ENCODE data around the gene SKAP1.

GRCh38 chr17:47941882-47942316, 528 bp downstream of the PNPO start:
- RRBS = 2% methylated on average over 4 of the region's 11 CpGs

DNA sequence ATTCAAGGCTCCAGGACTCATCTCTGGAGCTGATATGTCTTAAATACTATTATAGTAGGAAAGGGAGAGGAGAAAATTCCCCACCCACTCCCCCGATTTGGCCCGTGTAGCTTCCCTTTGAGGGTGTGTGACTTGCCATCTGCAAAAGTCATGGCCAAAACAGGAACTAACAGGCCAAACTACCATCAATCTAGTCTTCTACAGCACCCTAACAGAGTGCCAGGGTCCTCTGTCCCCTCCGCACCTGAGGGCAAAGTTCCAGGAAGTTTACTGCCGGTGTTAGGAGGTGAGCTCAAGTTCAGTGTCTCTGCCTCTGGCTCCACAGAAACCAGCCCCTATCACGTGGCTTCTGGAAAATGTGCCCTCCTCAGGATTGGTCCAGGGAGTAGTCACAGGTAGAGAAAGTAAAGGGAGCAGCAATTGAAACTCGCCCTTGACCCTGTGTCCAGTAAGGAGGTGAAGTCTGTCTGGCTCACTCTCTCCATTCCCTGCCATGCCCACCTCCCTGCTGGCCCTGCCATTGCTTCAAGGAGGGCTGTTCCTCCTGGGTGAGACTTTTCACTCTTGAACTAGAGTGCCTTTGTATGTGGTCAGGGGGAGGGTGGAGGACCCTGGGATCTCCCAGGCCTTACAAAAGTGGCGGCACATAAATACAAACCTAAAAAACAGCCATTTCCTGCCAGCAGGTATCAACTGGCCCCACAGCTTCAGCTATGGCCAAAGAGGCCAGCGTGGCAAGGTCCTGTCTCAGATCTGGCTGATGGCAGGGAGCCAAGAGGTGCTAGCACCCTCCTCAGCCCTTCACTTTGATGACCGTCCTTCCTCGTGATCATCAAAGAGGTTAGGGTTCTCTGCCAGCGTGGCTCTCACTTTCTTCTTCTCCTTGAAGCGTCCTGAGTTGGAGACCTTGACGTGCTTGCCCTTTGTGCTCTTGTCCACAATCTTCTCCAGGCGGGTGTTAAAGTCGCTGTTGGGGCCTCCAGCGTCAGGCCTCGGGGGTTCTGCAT, 5.3 kb downstream of the PRR15L start:
- RRBS = no CpG with 5 or more reads among the region's 17 CpGs

- RRBS = no CpG with 5 or more reads among the region's 8 CpGs
Measured at GRCh38 chr17:47955229-47956254, 2.1 kb downstream of the PRR15L start.

DNA sequence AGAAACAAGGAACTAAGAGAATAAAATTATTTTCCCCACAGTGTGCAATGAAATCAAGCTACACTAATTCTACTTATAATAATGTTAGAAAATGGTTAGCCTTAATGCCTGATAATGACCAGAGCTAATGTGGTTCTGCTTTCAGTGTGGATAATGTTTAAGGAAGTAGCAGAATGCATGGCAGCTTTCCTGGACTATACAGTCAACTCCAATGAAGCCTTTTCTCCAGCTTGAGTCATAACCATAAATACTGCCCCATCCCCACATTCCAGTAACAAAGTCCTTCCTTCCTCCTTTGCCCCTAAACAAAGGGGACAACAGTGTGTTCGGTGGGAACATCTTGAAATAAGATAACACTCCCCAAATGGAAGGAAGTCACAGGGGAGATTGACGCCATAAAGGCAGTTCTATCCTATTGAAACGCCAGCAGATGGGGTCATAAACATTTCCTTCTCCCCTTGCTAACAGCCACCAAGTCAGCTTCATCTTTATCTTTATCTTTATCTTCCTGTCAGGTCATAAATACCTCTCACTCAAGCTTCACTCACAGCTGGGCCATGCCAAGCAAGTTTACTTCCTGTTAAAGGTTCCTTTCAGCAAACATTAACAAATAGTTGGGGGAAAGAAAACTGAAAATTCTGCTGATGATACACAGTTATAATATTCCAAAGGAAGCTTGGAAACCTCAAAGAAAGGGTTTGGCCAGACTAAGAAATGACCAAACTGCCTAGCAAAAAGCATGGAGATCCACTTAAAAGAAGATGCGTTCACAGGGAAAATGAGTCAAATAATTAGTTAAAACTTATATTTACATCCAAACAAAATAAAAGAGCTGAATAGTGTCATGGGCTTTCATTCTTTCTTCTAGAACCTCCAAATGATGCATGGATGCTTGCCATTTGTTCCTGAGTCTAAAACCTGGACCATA, 136.7 kb downstream of the SNX11 start:
- RRBS = no CpG with 5 or more reads among the region's 4 CpGs

DNA sequence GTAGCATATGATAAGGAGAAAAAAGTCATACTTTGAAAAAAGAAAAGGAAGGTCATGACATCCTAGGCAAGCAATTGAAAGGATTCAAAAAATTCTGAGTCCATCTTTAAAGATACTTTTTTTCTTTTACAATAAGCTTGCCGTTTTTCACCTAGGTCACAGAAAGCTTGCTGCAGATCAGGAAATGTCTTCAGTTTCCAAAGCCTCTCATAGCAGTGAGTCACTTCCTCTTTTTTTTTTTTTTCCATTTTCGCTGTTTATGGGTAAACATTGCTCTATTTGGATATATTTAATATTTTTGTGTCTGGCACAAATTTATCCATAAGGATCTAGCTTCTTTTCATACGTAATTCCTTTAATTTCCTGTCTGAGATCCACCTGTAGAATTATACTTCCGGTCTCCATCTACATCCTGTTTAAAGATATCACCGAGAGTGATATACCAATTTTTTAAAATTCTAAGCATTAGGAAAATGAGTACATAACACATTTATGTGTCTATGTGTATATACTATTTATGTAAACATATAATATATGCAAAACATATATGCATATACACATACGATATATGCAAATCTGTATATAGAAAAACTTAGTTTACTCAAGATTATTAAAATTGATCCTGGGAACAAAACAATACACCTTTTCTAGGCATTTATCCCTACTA, 134.5 kb downstream of the SKAP1 start:
- RRBS = no CpG with 5 or more reads among the region's 6 CpGs

DNA sequence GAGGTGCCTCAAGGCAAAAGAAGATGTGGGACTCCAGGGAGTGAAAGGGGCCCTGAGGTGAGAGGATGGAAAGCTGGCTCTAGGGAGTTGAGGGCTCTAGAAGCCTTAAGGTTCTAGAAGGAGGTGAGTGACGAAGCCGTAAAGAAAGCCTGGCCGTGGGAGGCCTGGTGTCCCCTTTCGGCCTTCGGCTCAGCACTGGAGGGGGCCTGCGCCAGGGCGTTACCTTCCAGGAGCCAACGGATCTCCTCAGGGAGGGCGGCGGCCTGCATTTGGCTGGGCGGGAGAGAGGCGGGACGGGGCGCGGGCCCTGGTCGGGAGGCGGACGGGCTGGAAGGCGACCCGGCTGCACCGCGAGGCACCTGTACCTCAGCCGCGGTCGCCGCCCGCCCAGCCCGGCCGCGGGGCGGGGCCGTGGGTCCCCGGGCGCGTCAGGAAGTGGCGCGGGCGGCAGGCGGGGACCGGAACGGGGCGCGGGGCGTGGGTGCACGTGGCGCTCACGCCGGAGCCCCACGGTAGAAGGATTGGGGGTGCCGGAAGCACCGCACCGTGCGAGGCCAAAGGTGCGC, at the start of gene SKAP1:
Gene SKAP1 (minus strand): TSS at position 363 of the 566 bp plus-strand sequence.
- RRBS = 1% methylated on average over 25 of the region's 54 CpGs

GRCh38 chr17:48472393-48472732, 42.3 kb upstream of the SKAP1 start:
- RRBS = no CpG with 5 or more reads among the region's 2 CpGs

DNA sequence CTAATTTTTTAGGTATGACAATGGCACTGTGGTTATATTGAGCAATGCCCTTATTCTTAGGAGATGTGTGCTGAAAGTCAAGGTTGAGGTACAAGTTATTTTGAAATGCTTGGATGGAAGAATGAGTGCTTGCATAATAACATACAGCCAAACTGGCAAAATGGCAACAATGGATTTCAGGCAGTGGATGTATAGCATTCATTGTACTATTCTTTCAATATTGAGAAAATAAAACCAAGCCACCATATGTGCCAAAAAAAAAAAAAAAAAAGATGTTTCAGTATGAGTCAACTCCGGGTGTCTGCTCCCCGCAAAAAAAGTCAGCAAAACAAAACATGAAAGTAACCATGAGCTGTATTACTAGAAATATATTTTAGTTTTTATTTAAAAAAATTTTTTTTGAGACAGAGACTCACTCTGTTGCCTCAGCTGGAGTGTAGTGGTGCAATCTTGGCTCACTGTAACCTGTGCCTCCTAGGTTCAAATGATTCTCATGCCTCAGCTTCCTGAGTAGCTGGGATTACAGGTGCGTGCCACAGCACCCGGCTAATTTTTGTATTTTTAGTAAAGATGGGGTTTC, 19.8 kb downstream of the HOXB1 start:
- RRBS = no CpG with 5 or more reads among the region's 4 CpGs

DNA sequence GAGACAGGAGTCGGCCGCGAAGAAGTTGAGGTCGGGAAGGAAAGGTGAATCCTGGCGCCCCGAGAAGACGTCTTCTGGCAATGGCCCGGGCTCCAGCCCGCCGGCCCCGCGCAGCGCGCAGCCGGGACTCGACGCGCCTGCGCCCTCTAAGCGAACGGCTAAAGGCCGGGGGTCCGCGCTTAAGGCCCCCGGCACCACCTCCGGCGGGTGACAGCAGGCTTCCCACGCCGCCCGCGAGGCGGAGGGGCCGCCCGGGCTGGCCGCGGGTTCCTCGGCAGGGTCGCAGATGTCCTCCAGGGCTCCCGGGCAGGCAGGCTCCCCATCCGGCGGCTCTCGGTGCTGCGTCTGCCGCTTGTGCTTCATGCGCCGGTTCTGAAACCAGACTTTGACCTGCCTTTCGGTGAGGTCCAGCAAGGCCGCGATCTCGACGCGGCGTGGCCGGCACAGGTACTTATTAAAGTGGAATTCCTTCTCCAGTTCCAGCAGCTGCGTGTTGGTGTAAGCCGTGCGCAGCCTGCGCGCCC, 1.7 kb downstream of the HOXB2 start:
- RRBS = 1% methylated on average over 46 of the region's 59 CpGs

- RRBS = no CpG with 5 or more reads among the region's 31 CpGs
Measured at GRCh38 chr17:48547629-48549111, 3.3 kb upstream of the HOXB2 start.

GRCh38 chr17:48555190-48556134, 10.6 kb upstream of the HOXB2 start:
- RRBS = 8% methylated on average over 9 of the region's 38 CpGs

- RRBS = 46% methylated on average over 3 of the region's 12 CpGs
Measured at GRCh38 chr17:48556135-48557379, 11.6 kb upstream of the HOXB2 start.

DNA sequence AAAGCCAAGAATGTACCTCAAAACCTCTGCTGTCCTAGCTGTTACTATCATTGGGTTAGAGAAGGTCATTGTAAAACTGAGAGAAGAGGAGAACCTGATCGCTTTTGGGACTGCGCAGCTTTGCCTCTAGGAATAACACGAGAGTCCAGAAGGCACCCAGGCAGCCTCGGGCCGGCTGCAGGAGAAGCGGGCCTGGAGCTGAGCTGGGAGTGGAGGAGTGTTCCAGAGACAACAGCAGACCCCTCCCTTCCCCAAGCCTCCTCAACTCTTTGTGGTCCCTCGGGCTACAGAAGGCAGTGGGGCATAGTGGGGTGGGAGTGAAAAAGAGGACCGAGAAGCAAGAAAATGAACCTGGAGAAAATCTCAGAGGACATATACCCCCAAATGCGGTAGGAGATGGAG, 13.1 kb upstream of the HOXB2 start:
- RRBS = no CpG with 5 or more reads among the region's 9 CpGs

- RRBS = no CpG with 5 or more reads among the region's 19 CpGs
Measured at GRCh38 chr17:48574374-48575501, 3.4 kb downstream of the HOXB4 start.

GRCh38 chr17:48586294-48586764, 3.7 kb downstream of the HOXB3 start:
- RRBS = 89% methylated on average over 14 of the region's 26 CpGs

DNA sequence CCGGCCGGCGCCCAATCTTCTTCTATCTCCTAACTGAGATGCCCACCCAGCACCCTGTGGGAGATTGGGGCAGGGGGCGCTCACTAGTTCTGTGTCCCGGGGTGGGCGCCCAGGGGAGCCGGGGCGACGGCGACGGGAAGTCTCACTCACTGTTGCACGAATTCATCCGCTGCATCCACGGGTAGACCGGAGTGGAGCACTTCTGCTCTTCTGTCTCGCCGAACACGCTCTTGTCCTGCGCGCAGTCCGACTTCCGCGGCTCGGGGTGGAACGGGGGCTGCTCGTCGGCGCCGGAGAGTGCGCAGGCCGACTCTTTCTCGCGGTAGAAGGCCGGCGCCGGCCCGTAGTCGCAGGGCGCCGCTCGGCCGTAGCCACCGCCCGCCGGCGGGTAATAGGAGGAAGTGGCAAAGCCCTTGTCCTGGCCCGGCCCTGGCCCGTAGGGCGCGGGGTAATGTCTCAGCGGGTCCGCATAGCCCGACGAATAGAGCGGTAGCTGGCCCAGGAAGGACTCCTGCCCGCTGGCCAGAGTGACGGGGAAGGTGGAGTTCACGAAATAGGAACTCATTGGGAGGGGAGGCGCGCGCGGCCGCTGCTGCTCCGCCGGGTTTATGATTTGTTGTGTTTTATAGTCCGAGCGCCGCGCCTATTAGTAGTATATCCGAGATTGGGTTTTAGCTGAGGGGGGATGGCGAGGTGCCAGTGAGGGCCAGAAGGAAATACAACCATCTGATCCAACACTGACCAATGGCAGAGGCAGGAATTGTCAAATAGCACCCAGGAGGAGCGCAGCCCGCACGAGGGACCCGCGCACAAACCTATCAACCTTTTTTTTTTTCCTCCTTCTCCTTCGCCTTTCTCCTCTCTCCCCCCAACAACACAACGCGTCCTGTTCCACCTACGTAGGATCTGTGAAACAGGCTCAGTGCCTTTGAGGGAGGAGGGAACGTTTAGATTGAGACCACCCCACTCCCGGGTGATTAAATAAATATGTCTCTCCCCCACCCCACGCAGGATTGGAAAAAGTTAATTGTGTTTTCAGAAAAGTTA, 4.3 kb upstream of the HOXB5 start:
- RRBS = 1% methylated on average over 36 of the region's 83 CpGs

GRCh38 chr17:48618138-48619046, 3.3 kb upstream of the HOXB8 start:
- RRBS = 12% methylated on average over 9 of the region's 37 CpGs

- RRBS = 2% methylated on average over 14 of the region's 37 CpGs
Measured at GRCh38 chr17:48636294-48636999, 10.3 kb upstream of the HOXB9 start.

DNA sequence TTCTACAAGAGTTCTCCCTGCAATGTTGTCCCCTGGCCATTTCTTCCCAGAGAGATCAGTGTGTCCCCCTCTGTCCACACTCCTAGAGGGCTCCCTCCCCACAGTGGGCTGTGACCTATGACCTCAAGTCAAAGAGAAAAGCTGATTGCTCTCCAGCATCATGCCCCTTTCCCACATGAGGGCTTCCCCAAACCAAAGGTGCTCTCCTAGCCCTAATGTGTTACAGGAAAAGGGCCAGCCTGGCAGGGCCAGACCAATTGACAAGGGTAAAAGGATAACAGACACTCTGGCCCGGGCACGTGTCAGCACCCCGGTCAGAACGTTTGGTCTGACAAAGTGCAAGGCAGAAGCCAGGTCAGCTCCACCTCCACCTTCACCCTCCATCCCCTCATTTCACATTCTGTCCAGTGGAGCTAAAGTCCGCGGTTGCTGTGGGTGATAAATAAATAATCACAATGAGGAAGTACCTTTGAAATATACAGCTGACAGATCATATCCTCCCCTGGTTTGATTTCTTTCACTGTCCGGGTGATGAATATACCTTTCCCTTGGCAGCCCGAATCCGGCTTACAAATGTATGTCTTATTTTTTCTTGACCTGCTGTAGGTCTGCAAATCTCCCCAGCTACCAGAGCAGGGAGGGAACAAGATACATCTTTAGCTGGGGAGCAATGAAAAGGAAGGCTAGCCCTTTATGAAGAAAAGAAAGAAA, 17.7 kb downstream of the TTLL6 start:
- RRBS = 86% methylated on average over 2 of the region's 9 CpGs

All from T47D (cell line).